Hair follicular keratinocyte (primary cell): ENCODE measurements around a stretch of chr10.

GRCh38 chr10:118966649-118967169, 62.8 kb upstream of the NANOS1 start:
- RAMPAGE, long total RNA = no peak

- RAMPAGE, long total RNA = no peak
Measured at GRCh38 chr10:119033900-119034854, 4.7 kb downstream of the NANOS1 start.

DNA sequence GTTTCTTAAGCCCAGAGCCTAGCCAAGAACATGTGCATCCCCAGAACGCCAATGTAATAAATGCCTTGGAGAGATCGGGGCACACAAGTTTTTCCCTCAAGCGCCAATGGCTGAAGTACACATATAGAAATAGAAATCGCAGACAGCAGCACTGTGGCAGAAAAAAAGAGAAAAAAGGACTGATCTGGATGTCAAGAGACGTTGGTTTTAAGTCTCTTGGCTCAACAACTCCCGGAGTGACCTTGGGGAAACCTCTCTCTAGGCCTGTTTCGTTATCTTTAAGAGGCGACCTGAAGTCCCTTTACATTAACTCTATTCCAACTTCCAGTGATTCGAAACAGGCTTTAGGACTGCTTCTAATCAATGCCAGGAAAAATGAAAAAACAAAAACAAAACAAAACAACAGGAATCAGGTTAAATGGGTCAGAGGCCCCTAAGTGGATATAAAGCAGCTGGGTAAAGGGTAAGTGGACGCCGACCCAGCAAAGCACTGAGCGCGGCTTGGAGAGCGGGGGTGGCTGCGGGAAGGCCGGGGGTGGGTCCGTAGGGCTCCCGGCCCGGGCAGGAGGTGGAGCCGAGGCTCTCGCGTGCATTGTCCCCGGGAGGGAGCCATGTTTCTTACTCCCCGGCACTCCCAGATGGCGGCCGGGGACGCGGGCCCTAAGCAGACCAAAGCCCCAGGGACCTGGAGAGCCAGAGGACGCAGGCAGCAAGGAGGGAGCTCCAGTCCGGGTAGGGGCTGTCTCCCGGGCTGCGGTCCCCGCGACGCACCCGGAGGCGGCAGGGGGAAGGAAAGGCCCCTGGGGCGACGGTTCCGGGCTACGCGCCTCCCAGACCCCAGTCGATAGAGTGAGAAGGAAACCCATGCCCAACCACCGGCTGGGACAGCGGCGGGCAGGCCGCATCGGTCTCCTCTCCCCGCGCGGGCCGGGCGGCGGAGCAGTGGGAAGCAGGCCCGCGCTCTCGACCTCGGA, 721 bp downstream of the EIF3A start:
- RAMPAGE, long total RNA = no peak

GRCh38 chr10:119090836-119091413, 10.3 kb upstream of the EIF3A start:
- RAMPAGE, long total RNA = no peak

GRCh38 chr10:119177200-119177406, 1.5 kb downstream of the PRDX3 start:
- RAMPAGE, long total RNA = no peak

- RAMPAGE, long total RNA = no peak
Measured at GRCh38 chr10:119177649-119178324, 825 bp downstream of the PRDX3 start.

- RAMPAGE, long total RNA = no peak
Measured at GRCh38 chr10:119243328-119243886, 36.0 kb downstream of the GRK5 start.

DNA sequence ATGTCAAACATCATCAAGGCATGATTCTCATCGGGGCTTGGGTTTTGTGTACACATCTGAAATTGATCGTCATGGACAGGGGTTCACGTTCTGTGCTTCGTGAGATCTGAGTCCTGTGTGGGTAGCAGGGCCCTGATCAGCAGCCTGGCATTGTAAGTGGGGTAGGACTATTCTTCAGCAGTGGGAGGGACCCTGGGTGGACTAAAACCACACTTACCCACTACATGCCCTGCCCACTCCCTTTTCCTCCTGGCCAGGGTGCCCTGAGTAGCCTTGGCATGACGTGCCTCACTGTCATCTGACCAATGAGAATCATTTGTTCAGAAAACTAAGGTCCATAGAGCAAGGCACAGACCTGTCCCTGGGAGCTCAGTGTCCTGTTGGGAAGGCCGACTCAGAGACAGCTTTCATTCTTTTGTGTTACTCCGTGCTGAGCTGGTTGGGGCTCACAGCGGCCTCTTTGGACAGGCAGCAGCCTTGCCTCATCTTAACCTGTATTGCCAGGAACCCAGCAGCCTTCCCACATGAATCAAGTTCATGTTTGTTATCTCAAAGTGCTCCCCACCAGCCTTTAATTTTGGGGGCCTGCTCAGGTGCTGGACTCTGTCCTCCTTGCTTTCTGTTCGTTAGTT, 57.3 kb downstream of the GRK5 start:
- RAMPAGE, long total RNA = no peak

- RAMPAGE, long total RNA = no peak
Measured at GRCh38 chr10:119281363-119281937, 74.1 kb downstream of the GRK5 start.

DNA sequence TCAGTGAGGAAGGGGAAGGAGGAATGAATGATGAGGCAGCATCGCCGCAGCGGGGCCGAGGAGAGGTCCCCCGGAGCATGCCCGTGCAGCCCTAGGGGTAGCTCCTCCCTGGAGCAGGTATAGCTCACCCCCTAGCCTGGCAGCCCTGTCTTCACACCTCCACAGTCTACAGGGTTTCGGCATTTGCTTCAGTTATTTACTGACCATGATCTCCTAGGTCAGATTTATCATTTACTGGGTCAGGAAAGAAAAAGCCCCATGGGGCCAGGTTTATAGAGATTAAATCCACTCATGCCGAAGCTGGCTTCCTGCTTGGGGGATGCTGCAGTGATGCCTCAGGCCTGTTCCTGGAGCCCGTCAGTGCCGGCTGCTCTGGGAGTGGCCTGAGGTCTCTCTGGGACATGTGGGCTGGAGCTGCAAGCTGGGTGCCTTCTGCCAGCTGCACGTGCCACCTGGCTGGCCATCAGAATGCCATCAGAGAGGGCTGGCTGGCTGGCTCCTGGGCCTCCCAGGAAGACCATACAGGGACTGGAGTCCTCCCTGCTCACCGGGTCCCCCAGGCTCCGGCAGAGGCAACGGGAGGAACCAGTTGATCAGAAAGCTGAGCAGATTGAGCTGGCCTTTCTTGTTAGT, 138.9 kb downstream of the GRK5 start:
- RAMPAGE, long total RNA = no peak

DNA sequence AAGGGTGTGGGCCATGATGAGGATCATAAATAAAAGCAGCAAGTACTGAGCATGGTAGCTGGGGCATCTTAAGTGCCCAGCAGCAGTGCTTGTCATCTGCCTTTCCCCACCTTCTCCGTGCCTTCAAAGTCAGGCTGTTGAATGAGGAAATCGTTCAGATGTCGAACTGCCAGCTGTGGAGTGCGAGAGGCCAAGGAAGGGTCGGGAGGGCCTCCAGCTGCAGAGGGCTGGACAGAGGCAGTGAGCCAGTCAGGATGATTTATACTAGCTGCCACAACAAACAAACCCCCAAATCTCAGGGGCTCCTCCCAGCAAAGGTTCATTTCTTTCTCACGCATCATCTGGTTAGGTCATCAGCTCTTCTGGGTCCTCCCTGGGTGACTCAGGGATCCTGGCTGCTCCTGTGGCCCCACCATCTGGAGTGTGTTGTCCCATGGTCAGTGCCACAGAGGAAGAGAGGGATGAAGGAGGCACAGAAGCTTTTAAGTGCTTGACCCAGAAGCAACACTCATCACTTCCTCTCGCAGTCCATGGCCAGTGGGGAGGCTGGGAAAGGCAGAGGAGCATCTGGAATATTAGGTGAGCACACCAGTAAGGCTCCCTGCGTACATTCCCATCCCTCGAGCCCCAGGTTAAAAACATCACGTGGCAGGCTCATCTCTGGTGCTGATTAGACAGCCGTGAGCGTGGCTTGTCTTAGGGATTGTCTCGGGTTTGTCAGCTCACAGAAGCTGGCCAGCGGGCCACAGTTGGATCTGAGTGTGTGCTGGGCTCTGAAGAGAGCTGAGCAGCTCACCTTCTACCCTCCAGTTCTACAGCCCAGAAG, 140.7 kb downstream of the RGS10 start:
- RAMPAGE, long total RNA = no peak

- RAMPAGE, long total RNA = no peak
Measured at GRCh38 chr10:119501634-119502181, 40.8 kb downstream of the RGS10 start.

- RAMPAGE, long total RNA = no peak
Measured at GRCh38 chr10:119517357-119518271, 24.9 kb downstream of the RGS10 start.

DNA sequence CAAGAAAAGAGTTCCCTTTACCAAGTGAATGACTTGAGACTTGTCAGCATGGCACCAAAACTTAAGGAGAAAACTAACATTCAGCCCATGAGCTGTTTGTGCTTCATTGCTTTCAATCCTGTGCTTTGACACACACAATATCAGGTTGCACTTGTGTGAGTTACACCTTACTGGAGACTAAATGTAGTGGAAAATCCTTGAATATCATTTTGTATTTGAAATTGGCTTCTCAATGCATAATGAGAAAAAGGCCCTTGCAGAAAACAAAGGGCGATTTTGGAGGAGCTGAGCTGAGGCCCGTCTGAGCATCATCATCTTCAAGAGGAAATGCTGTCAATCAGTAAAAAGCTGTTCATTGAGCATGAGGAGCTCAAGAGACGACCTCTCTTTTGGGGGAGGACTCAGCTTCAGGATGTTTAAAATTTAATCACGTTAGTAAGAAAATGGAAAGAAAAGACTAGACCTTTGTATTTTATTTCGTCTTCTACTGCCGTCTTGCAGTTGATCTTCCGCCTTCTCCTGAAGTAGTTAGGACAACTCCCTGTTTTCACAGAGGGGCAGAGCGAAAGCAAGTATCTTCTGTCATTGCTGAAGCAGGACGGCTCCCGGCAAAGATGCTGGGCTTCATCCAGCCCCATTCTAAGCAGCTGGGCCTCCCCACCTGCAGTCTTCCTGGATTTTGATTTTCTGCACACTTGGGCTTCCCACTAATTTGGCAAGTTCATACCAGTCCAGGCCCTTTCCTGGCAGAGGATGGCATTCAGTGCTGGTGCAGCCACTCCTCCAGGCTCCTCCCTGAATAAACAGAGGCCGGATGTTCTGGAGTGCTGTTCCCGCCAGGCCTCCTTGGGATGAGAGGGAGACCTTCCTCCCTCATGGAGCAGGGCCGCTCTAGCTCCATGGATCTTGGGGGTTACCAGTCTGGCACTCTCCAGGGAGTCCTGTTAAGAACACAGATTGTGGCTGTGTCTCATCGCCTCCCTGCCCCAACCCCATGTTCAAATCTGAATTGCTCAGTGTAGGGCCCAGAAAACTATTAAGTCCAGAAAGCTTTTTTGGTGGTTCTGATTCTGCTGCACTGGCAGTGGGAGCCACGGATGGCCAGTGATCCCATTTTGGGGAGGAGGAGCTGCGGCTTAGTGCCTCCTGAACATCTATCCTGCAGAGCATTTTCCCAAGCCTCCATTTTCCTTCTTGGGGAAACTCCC, 3.2 kb downstream of the BAG3 start:
- RAMPAGE, long total RNA = no peak

GRCh38 chr10:119663818-119664205, 12.6 kb downstream of the BAG3 start:
- RAMPAGE, long total RNA = no peak

- RAMPAGE, long total RNA = no peak
Measured at GRCh38 chr10:119669788-119670545, 18.8 kb downstream of the BAG3 start.

GRCh38 chr10:119676252-119677480, 25.5 kb downstream of the BAG3 start:
- RAMPAGE, long total RNA = no peak

DNA sequence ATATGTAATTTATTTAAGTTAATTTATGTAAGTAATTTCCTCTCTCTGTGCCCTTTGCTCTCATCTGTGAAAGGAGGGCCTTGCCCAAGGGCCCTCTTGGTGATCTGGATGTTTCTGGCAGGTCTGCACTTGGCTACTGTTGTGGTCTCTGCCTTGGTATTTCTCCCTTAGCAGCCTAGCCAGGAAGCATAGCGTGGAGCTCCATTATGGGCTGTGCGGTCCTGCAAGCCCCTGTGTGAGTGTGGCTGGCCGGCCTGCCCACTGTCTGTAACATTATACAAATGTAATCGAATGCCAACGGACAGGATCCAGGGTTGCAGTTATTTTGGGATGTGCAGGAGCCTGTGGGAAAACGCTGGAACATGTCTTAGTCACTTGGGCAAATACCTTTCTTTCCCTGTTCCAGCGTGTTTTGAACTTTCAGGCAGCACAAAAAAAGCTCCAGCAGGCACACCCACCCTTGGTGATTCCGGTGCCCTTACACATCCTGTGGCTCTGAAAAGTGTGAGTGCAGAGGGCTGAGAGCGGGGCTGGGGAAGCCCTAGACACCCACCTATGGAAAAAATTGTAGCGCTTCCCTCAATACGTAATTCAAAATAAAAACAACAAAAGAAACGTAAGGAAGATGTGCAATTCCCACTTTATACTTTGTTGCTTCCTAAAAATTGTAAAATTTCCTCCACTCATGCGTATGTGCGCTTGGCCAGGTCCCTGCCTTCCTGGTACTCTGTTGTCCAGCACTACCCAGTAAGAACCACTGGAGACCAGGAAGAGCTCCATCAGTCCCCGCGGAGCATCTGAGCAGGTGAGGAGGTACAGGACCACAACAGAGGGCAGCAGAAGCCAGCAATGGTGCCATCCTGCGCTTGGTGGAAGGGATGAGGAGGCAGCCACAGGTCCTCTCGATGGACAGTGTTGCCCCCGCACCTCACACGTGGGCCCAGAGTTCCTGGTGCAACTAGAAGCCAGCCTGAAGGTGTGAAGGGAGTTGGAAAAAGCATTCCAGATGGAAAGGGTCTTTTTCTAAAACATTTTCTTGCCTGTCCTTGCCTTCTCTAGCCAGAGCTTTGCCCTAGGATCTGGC, 29.7 kb downstream of the BAG3 start:
- RAMPAGE, long total RNA = no peak

DNA sequence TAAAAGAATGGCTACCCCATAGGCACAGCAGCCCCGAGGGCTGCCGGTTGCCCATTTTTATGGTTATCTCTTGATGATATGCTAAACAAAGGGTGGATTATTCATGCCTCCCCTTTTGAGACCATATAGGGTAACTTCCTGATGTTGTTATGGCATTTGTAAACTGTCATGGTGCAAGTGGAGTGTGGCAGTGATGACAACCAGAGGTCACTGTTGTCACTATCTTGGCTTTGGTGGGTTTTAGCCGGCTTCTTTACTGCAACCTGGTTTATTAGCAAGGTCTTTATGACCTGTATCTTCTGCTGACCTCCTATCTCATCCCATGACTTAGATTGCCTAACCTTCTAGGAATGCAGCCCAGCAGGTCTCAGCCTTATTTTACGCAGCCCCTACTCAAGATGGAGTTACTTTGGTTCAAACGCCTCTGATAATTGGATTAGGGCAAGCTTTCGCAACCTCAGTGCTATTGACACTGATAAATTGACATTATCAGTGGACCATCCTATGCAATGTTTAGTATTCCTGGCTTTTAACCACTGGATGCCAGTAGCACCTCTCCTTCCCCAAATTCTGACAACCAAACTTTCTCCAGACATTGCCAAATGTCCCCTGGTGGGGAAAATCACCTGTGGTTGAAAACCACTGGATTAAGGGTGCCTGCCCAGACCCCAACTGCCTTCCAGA, 36.9 kb downstream of the BAG3 start:
- RAMPAGE, long total RNA = no peak

DNA sequence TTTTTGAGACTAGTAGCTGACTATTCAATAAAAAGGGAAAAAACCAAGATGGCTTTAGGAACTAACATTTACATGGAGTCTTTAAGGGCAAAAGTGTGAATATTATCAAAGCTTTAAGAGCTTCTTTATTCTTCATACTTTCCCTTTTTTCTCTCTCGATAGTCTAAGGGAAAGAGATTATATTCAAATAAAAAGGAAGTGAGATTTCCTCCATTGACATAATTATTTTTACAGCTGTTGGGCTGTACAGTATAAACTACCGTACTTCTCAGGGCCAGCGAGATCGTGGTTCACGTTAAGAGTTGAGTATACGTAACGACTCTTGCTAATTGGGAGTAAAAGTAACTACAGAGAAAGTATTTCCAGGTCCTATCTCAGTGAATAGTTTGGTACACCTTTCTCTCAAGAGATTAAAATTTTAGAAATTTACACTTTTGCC, 57.7 kb downstream of the INPP5F start:
- RAMPAGE, long total RNA = no peak